Tongue (tissue), 2 donors: ENCODE measurements around the genes GJA3 and GJB2.

DNA sequence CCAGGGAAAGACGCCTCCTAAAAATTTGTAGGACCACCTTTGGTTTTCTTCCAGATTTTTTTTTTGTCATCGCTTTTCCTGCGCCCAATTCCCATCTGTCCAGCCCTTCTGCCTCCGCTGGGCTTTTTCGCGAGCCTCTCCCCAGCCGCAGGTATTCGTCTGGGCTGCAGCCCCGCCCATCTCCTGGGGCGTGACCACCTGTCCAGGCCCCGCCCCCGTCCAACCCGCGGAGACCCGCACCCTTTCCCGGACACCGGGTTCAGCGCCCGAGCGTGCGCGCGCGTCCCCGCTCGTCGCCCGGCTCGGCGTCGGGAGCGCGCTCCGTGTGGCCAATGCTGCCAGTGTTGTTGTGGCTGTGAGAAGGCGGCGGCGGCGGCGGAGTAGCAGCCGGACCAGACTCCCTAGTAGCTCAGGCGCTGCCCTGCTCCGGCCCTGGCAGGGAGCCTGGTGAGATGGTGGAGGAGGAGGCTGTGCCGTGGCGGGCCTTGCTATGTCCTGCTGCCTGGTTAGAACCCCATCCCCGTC lies 553.3 kb downstream of the TUBA3C start:
- RAMPAGE, long total RNA = no peak

- RAMPAGE, long total RNA = no peak
Measured at GRCh38 chr13:19108825-19109418, 72.7 kb downstream of the TUBA3C start.

GRCh38 chr13:19635708-19636088 lies 2.2 kb downstream of the MPHOSPH8 start:
- RAMPAGE, long total RNA = no peak

DNA sequence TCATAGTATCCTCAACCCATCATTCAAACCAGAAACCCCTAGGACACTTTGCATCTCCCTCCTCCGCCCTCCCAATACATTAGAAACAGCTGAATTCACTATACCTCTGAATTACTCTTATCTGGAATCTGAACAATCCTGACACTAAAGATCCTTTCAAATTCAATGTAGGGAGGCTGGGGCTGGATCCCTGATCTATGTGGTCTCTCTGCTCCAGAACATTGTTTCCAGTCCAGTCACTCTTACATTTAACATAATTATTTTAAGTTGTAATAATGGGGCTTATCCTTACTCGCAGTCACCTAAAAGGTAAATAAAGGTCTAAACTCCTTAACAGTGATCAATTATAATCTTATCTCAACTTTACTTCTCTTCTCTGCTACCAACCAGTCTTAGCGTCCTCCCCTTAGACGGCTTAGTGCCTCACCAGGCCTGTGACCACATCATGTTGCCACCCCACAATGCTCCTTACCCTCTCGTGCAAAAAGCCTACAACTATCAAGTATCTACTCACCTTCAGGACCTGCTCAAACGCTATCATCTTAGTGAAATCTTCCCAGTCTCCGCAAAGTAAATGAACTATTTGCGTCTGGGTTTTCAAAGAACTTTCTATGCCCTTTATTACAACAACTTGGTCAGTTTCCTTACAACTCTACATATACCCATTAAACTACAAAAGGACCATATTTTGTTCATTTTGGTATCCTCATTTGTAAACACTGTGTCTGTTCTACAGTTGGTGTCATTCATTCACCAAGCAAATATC lies 59.4 kb downstream of the MPHOSPH8 start:
- RAMPAGE, long total RNA = no peak

- RAMPAGE, long total RNA = no peak
Measured at GRCh38 chr13:20118232-20118540, 42.7 kb downstream of the GJA3 start.

DNA sequence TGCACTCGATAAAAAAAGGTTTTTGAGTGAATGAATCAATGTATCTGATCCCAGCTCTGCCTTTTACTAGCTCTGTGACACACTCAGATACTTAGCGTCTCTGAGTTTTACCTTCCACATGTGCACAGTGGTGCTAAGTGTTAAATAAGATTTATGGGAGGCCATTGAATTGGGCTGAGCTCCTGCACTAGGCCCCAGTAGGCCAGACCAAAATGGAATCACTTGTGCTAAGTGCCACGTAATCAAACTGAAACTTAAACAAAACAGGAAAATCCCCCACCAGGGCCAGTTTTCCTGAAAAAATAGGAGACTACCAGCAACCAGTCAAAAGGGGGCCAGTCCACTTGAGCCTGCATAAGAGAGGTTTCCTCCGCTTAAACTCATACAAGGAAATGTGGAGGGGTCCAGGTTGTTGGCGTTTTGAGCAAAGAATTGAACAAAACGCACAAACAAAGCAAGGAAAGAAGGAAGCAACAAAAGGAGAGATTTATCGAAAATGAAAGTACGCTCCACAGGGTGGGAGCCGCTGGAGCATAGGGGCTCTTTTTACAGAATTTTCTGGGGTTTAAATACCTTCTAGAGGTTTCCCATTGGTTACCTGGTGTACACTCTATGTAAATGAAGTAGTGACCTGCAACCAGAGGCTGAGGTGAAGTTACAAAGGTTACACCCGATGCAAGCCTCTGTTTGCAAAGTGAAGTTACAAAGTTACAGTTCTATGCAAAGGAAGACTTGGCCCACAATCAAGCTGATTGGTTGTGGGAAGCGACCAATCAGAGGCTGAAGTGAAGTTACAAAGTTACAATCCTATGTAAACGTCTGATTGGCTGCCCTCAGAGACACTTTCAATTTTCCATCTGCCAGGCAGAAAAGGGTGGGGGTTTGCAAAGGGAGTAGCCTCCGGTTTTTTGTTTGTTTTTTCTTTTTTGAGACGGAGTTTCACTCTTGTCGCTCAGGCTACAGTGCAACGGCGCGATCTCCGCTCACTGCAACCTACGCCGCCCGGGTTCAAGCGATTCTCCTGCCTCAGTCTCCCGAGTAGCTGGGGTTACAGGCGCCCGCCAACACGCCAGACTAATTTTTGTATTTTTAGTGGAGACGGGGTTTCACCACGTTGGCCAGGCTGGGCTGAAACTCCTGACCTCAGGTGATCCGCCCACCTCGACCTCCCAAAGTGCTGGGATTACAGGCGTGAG lies 40.5 kb downstream of the GJA3 start:
- RAMPAGE, long total RNA = no peak

DNA sequence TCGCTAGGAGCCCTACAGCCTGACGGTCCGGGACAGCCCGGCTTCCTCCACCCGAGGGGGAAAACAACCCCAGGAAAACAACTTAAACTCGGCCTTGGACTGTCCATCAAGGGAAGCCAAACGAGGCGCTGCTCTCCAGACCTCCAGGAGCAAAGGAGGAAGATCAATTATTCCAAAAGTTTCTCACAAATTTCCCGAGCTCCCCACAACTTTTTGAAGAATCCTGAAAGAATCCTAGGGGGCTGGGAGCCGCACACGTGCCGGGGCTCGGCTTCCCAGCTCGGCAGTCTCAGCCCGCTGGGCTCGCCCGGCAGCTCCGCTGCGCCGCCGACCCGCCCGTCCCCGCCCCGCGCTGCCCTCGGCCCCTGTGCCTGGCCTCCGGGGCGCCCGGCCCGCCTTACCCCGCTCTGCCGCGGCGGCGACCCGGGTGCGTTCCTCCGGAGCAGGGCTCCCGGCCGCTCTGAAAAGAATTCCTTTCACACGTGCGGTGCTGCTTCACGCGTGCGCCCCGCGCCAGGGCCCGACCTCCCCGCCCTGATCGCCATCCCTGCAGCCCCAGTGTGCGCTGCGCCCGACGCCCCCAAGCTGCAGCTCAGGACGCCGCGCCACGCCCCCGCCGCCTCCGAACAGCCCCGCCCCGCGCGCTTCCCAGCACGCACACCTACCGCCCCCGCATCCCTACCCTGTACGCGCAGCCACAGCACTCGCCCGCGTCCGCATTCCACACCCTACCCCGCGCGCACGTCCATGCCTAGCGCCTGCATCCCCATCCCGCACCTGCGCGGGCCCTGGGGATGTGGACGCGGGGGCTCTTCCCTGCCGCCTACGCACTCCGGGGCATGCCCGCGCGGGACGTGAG lies at the start of gene GJA3:
TSS of gene GJA3 (minus strand) at position 564 of the 859 bp plus-strand sequence.
- RAMPAGE, long total RNA = no peak

- RAMPAGE, long total RNA = no peak
Measured at GRCh38 chr13:20174561-20175393, 13.9 kb upstream of the GJA3 start.

DNA sequence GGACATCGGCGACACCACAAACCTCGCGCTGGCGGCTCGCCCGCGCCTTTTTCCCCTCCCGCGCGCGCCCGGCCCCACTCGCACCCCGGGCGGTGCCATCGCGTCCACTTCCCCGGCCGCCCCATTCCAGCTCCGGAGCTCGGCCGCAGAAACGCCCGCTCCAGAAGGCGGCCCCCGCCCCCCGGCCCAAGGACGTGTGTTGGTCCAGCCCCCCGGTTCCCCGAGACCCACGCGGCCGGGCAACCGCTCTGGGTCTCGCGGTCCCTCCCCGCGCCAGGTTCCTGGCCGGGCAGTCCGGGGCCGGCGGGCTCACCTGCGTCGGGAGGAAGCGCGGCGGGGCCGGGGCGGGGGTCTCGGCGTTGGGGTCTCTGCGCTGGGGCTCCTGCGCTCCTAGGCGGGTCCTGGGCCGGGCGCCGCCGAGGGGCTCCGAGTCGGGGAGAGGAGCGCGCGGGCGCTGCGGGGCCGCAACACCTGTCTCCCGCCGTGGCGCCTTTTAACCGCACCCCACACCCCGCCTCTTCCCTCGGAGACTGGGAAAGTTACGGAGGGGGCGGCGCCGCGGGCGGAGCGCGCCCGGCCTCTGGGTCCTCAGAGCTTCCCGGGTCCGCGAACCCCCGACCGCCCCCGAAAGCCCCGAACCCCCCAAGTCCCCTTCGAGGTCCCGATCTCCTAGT lies at the start of gene GJB2:
TSS of gene GJB2 (minus strand) at position 469 of the 674 bp plus-strand sequence.
- RAMPAGE, long total RNA = no peak

GRCh38 chr13:20476282-20476694 lies 49.4 kb downstream of the CRYL1 start:
- RAMPAGE, long total RNA = no peak

- RAMPAGE, long total RNA = no peak
Measured at GRCh38 chr13:20546576-20546966, 20.4 kb upstream of the IFT88 start.

- RAMPAGE, long total RNA = no peak
Measured at GRCh38 chr13:20703846-20704015, 232 bp downstream of the IL17D start.

GRCh38 chr13:20712500-20713108 lies 9.1 kb downstream of the IL17D start:
- RAMPAGE, long total RNA = no peak

GRCh38 chr13:20974151-20974578 lies 71.6 kb upstream of the XPO4 start:
- RAMPAGE, long total RNA = no peak

GRCh38 chr13:21014447-21015244 lies 46.7 kb downstream of the LATS2 start:
- RAMPAGE, long total RNA = no peak

DNA sequence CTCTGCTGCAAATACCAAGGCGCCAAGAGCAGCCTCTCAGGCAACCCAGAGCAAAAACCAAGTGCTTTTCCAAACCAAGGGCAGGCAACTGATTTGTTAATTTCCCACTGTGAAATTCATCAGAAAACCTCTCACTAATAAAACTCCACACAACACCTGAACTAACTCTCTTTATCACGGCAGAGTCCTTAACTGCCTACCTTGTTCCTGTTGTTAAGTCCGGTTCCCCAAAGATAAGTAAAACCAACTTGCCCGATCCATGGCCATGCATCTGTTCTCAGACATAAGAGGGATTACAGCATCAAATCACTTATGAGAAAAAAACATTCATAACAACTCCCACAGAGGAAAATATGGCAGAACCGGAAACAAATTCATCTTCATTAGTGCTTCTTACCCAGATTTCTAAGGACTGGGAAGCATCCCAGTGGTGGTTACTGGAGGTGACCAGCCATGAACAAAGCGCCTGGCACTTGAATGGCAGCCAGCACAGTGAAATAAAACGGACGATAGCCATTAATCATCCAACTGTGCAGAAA lies 44.6 kb downstream of the LATS2 start:
- RAMPAGE, long total RNA = no peak

DNA sequence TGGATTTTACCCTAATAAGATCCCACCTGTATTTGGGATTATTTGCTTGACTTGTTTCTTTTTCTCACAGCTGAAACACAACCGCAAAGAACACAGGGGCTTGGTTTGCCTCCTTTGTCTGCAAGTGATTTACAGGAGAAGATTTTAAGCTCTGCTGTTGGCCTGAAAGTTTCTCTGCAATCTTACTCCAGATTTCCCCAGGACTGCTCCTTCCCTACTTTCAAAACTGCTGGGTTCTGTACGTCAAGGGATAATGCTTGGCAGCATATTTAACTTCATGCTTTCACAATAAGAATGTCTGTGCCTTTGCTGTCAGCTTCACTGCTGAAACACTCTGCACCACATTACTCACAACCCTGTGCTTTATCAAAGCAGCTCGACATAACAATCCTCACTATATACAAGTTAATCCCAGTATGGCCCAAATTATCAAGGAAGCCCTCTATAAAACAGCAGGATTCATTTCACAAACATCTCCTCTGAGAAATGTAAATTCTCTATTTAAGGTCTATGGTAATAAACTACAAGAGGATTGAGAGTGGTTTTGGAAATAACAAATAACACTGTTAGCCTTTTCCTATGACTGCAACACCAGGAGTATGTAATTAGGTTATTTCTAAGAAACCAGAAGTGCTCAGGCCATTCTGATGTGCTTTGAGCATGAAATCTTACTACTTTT lies 17.5 kb downstream of the LATS2 start:
- RAMPAGE, long total RNA = no peak

DNA sequence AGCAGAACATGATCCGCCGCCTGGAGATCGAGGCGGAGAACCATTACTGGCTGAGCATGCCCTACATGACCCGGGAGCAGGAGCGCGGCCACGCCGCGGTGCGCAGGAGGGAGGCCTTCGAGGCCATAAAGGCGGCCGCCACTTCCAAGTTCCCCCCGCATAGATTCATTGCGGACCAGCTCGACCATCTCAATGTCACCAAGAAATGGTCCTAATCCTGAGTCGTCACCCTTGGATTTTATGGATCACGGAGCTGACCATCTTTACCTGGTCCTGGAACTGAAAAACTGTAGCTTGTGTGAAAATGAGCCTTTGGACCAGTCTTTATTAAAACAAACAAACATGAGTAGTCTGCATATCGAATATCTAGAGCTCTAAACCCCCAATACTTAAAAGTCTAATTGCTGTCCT lies 558 bp downstream of the MRPL57 start:
- RAMPAGE, long total RNA = no peak

DNA sequence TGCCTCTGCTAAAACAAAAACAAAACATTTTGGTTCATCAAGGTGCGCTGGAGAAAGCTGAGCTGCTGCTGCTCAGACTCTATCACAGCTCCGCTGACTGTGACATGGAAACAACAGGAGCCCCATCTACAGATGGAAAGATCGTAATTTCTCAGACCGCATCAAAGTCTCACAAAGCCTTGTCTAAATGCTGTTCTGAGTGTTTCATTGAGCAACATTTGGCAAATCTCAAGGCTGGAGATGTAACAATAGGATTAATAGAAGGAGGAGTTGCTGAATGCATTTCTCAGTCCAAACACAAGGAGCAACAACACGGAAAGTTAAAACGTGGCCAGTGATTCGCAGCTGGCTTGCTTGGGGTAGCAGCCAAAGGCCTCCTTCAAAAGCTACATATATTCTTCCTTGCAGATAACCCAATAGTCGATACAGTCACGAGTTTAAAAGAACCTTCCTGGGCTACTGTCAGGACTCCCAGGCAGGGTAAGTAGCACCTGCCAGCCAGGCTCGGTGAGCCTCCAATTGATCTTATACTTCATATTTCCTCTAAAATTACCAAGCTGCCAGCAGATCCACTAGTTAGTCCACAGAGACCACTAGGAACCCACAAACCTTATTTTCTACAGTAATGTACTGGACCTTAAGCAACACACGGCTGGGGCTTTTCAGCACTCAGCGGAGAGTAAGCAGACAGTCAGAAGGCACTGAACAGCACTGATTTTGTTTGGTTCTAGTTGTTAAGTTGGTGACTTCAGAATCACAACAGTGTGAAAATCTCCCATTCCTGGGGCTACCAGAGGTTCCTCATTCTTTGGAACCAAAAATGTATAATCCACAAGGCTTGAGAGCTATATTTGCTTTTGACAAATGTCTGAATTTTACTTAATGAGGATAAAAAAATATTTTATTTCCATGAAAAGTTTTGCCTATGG lies 56.0 kb downstream of the MRPL57 start:
- RAMPAGE, long total RNA = no peak

GRCh38 chr13:21326800-21327777 lies 132.0 kb downstream of the ZDHHC20 start:
- RAMPAGE, long total RNA = no peak